Keratinocyte (primary cell): ENCODE results near the genes RP9 and ELMO1.

DNA sequence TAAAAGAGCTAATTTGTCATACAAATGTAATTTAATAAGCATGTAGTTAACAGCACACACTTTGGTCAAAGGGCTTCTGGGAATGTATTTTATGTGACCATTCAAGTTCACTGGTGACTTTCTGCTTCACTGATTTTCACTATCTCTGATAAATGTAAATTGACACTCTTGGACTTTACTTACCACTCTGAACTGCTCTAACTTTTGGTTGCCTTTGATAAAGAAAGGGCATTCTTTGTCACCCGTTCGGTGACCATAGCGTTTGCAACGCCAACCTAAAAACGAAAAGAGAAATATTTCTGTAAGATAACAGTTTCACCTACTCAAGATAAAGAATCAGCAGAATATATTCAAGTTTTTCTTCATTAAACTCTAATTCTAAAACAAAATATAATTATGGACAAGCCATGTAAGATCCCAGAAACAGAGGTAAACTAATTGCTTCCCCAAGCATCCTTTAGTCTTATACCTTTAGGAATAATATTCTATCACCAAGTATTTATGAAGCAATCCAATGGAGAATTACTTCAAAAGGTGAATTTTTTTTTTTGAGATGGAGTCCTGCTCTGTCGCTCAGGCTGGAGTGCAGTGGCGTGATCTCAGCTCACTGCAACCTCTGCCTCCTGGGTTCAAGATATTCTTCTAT lies 12.0 kb downstream of the RP9 start:
CAGE:
- cytosol, long polyA minus RNA: no peak
- cytosol, long polyA plus RNA: no peak
- long polyA plus RNA: no peak
- nucleus, long polyA minus RNA: start-site peak on the minus strand centred at position 238 of the sequence, 54 bp wide, 9 reads
- nucleus, long polyA plus RNA: no peak

CAGE:
- cytosol, long polyA minus RNA: no peak
- cytosol, long polyA plus RNA: no peak
- long polyA plus RNA: start-site peak on the minus strand at chr7:33109367-33109410, 26 and 167 reads in 2 replicates
- nucleus, long polyA minus RNA: start-site peak on the minus strand at chr7:33109403-33109407, 6 reads
- nucleus, long polyA plus RNA: no peak
These were observed at the start of gene RP9 for GRCh38 chr7:33108687-33109964. TSS of gene RP9 (minus strand) at chr7:33109404.

CAGE:
- cytosol, long polyA minus RNA: no peak
- cytosol, long polyA plus RNA: no peak
- long polyA plus RNA: no peak
- nucleus, long polyA minus RNA: no peak
- nucleus, long polyA plus RNA: no peak
These were observed 5.4 kb upstream of the RP9 start for GRCh38 chr7:33114523-33114997.

DNA sequence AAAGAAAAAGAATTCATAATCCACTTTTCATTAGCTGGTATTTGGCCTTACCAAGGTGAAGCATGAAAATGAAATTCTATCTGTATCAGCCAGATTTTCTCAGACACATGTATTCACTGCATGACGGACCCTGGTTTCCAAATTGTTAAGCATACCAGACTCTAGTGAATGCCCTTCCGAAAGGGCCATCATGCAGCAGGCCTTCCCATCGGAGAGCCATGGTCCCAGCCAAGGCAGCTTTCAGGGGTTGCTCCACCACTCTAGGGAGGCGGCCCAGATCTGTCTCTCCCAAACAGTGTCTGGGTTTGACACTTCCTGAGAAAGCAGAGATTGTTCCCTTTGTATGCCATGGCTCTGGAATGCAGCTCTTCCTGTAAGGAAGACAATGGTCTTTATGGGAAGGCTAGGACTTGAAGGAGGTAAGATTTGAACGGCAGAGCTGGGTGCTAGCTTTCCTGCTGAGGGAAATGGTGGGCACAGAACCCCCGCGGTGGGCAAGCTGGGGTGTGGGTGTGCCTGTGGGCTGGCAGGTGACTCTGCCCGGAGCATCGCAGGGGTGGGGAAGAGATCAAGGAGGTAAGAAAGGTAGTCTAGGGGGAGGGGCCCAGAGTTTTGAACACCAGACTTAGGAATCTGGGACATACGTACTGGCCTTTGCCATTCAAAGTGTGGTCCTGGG lies 178.7 kb upstream of the BMPER start:
CAGE:
- cytosol, long polyA minus RNA: no peak
- cytosol, long polyA plus RNA: no peak
- long polyA plus RNA: no peak
- nucleus, long polyA minus RNA: no peak
- nucleus, long polyA plus RNA: no peak

DNA sequence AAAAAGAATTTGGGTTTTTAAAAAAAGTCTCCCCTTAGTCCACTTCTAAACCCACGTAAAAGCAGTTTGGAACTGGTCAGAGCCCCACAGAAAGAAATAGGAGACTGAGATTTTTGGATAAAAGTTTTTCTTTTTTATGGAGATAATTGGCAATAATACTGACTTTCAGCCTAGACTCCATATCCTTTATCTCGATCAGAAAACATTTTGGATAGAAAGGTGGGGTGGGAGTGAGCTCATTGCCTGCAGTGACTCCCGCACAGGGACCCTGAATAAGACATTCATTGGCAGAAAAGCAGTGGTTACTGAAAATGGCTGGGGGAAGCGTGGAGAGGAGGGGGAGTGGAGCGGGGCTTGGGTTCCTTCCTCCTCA lies 90.5 kb upstream of the BMPER start:
CAGE:
- cytosol, long polyA minus RNA: no peak
- cytosol, long polyA plus RNA: no peak
- long polyA plus RNA: no peak
- nucleus, long polyA minus RNA: no peak
- nucleus, long polyA plus RNA: no peak

CAGE:
- cytosol, long polyA minus RNA: no peak
- cytosol, long polyA plus RNA: no peak
- long polyA plus RNA: no peak
- nucleus, long polyA minus RNA: no peak
- nucleus, long polyA plus RNA: no peak
These were observed 121.0 kb upstream of the TBX20 start for GRCh38 chr7:35374992-35375238.

DNA sequence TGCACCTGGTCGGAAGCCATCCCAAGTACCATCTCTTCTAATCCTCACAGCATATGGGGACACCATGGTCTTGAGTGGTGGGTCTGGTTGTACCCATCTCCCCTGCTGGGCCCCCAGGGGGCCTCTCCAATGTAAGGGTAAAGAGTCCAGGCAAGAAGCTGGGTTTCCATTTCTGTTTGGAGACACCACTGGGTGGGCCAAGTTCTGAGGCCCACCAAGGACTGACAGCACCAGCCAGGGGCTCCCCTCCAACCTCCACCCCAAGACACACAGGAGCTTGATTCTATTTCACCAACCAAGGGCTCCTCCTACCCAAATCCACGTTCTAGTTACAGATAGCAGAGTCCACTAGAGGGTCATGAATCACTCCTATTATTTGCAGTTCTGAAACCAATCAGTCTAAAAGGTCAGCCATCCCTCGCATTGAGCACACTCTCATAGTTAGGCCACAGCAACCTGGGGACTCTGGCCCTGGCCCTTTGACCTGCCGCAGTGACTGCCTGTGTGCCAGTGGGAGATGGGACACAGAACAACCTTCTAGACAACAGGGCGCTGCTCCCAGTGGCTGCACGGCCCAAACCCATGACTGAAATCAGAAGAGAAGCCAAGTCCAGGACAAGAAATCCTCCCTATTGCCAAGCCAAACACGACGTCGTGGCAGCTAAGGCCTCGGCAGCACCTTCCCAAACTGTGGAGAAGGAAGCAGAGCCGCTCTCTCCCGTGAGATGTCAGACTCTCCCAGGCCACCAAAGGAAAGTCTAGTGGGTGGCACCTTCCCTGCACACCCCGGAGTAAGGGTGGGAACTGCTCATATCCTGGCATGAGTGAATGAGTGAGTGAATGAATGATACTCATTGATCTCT lies 158.6 kb downstream of the HERPUD2 start:
CAGE:
- cytosol, long polyA minus RNA: no peak
- cytosol, long polyA plus RNA: no peak
- long polyA plus RNA: no peak
- nucleus, long polyA minus RNA: no peak
- nucleus, long polyA plus RNA: no peak

GRCh38 chr7:35799700-35800774 lies 820 bp upstream of the SEPTIN7 start:
CAGE:
- cytosol, long polyA minus RNA: no peak
- cytosol, long polyA plus RNA: no peak
- long polyA plus RNA: no peak
- nucleus, long polyA minus RNA: no peak
- nucleus, long polyA plus RNA: no peak

DNA sequence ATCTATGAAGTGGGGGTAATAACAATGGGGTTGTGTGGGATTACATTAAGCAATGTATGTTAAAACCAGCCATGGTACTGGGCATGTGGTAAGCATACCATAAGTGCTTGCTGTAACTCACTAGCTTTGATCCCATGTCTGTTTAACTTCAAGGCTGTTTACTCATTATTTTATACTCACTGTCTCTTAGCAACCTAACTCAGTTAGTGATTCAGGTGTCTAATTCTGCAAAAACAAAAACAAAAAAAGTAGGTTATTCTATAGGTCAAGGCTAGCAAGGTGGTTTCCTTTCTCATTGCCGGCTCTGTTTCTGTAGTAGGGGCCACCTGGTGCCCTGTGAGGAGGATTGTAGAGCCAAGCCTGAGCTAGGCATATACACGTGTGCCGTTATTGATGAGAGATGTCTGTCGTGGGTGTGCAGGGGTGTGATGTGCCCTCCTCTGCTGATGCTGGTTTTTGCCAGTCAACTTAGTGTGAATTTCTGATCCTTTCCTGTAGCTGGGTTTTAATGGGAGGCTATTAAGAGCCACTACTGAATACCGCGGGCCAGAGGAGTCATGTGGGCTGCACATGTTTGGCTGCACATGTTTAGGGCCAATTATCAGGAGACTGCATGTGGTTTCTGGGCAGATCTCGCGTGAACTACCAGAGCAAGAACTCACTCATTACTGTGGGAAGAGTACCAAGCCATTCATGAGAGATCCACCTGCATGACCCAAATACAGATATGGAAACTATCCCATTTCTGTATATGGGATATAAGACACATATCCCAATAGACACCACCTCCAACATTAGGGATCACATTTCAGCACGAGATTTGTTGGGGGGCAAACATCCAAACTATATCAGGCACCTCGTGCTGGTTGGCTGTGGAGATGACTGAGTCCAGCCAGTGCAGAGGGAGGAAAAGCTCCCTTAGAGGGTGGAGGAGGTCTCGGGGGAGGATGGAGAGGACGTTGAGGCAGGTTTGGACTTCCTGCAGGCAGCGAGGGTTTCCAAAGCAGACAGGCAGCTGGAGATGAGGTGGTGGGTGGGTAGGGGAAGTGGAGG lies 56.3 kb downstream of the EEPD1 start:
CAGE:
- cytosol, long polyA minus RNA: no peak
- cytosol, long polyA plus RNA: no peak
- long polyA plus RNA: no peak
- nucleus, long polyA minus RNA: no peak
- nucleus, long polyA plus RNA: no peak

DNA sequence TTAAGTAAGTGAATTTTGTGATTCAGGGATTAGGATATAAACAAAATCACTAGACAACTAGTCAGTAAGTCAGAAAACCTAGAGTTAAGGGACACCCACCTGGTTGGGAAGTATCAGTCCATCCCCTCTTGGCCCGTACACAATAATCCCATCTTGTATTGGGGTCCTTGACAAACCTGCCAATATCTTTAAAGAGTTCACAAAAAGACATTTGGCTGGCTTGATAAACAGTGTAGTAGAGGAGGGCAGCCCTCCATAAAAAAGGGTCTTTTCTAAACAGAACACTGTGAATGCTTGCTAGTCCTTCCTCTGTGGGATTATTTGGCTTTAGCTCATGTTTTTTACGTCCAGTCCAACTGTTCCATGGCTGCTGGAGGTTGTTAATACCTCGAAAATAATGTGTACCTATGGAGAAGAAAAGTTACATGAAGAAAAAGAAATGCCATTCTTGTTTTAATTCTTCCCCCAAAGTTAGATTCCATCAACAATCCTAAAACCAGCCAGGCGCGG lies 33.2 kb downstream of the MATCAP2 start:
CAGE:
- cytosol, long polyA minus RNA: no peak
- cytosol, long polyA plus RNA: no peak
- long polyA plus RNA: no peak
- nucleus, long polyA minus RNA: no peak
- nucleus, long polyA plus RNA: no peak

DNA sequence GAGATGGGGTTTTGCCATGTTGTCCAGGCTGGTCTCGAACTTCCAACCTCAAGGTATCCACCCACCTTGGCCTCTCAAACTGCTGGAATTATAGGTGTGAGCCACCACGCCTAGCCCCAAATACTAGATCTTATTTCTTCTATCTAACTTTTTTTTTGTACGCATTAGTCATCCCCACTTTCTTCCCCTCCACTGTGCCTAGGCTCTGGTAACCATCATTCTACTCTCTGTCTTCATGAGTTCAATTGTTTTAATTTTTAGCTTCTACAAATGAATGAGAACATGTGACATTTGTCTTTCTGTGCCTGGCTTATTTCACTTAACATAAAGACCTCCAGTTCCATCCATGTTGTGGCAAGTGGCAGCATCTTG lies 105.2 kb downstream of the ANLN start:
CAGE:
- cytosol, long polyA minus RNA: no peak
- cytosol, long polyA plus RNA: no peak
- long polyA plus RNA: no peak
- nucleus, long polyA minus RNA: no peak
- nucleus, long polyA plus RNA: no peak

DNA sequence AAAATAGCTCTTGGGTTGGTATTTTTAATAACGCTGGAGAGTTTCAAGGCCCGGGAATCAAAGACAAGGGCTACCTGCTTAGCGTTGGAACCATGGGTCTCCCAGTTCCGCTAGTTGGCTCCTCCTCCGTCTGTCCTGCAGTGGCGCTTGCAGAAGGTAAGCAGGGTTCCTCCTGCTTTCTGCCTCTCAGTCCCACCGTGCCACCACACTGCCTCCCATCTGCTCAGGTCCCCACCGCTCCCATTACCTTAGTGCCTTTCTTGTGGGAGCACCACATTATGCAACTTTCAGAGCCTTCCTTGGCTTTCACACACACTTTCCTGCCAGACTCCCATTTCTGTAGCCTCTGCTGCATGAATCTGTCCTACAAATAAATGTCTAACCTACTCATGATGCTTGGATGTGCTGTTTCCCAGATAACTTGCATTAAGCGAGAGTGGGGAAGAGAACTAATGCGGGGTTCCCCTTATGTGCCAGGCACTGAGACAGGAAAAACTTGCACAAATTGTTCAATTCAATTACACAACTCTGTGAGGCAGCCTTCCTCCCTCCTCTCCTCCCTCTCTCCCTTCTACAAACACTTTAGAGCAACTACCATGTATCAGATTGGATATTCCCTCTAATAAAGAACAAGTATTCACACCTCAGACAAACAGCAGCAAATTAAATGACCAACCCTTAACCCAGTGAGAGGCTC lies 124.5 kb downstream of the AOAH start:
CAGE:
- cytosol, long polyA minus RNA: no peak
- cytosol, long polyA plus RNA: no peak
- long polyA plus RNA: no peak
- nucleus, long polyA minus RNA: no peak
- nucleus, long polyA plus RNA: no peak

GRCh38 chr7:36686485-36686886 lies 37.8 kb downstream of the AOAH start:
CAGE:
- cytosol, long polyA minus RNA: no peak
- cytosol, long polyA plus RNA: no peak
- long polyA plus RNA: no peak
- nucleus, long polyA minus RNA: start-site peak on the plus strand at chr7:36686714-36686725, 5 reads
- nucleus, long polyA plus RNA: no peak

DNA sequence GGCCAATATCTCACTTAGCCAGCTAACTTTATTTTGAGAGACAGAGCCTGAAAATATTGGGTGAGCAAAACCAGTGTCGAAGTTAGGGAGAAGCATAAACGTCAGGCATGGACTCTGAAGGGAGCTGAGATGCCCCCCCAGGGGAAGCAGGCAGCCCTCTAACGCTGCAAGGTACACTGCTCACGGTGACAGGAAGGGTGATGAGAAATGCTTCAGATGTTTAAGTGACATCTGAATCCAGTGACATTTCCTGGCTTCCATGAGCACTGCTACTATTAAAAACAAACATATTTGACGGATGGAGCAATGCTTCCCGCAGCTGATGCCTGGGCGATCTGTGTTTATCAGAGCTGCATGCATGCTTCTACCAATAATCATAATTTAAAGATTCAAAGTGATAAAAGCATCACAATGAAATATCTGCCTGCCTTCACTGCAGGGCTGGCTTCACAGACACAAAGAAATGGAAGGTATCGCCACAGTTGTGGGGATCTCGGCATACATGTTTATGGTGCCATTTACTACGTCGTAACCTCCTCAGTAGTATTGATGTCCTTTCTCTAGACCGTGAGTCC lies 66.0 kb upstream of the AOAH start:
CAGE:
- cytosol, long polyA minus RNA: no peak
- cytosol, long polyA plus RNA: no peak
- long polyA plus RNA: no peak
- nucleus, long polyA minus RNA: no peak
- nucleus, long polyA plus RNA: no peak

DNA sequence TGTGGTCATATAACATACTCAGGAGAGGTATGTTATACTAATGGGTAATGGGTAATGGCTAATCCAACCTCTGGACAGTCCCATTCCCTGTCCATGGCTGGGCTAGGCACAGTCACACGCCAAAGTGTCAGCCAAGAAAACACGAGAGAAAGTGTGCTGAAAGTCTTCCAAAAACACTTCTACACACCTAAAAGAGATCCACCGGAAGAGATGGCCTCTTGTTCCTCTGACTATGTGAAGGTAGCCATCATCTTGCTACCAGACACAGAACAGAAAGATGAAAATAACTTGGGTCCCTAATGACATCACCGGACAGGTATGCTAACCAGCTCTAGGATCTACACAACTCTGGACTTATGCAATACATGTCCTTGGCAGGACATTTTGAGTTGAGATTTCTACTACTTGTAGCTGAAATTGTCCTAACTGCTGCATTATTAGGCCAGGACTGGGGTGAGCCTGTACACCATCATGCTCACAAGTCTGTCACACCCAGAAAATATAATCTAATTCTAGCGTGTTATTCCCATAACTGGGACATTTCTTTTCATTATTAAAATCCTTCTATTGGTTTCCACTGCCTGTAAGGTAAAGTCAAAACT lies 358.7 kb downstream of the ELMO1 start:
CAGE:
- cytosol, long polyA minus RNA: no peak
- cytosol, long polyA plus RNA: no peak
- long polyA plus RNA: no peak
- nucleus, long polyA minus RNA: no peak
- nucleus, long polyA plus RNA: no peak

DNA sequence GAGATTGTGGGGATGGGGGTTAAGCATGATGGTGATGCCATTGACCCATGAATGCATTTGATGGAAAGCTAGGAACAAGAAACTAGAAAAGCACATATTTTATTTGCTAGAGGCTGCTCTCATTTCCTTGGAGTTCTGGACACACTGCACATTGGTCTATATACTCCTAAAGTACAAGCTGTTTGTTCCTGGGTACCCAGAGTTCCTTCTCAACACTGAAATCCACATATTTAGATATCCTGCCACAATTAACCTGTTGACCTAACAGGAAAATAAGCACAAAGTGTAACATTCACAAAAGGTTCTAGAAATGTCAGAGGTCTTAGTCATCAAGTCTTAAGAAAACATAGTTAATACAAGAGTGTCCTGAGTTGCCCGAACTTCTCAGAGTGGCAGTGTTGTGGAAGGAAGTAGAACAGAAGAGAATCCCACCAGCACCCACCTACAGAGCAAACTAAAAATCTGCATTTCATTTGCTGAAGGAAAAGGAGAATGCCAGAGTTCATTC lies 115.6 kb downstream of the ELMO1 start:
CAGE:
- cytosol, long polyA minus RNA: no peak
- cytosol, long polyA plus RNA: no peak
- long polyA plus RNA: no peak
- nucleus, long polyA minus RNA: no peak
- nucleus, long polyA plus RNA: no peak

CAGE:
- cytosol, long polyA minus RNA: no peak
- cytosol, long polyA plus RNA: no peak
- long polyA plus RNA: no peak
- nucleus, long polyA minus RNA: no peak
- nucleus, long polyA plus RNA: no peak
These were observed 105.9 kb downstream of the ELMO1 start for GRCh38 chr7:37342478-37343530.

GRCh38 chr7:37391932-37392153 lies 56.8 kb downstream of the ELMO1 start:
CAGE:
- cytosol, long polyA minus RNA: no peak
- cytosol, long polyA plus RNA: no peak
- long polyA plus RNA: no peak
- nucleus, long polyA minus RNA: no peak
- nucleus, long polyA plus RNA: no peak

GRCh38 chr7:37408254-37408703 lies 40.4 kb downstream of the ELMO1 start:
CAGE:
- cytosol, long polyA minus RNA: no peak
- cytosol, long polyA plus RNA: no peak
- long polyA plus RNA: no peak
- nucleus, long polyA minus RNA: no peak
- nucleus, long polyA plus RNA: no peak

DNA sequence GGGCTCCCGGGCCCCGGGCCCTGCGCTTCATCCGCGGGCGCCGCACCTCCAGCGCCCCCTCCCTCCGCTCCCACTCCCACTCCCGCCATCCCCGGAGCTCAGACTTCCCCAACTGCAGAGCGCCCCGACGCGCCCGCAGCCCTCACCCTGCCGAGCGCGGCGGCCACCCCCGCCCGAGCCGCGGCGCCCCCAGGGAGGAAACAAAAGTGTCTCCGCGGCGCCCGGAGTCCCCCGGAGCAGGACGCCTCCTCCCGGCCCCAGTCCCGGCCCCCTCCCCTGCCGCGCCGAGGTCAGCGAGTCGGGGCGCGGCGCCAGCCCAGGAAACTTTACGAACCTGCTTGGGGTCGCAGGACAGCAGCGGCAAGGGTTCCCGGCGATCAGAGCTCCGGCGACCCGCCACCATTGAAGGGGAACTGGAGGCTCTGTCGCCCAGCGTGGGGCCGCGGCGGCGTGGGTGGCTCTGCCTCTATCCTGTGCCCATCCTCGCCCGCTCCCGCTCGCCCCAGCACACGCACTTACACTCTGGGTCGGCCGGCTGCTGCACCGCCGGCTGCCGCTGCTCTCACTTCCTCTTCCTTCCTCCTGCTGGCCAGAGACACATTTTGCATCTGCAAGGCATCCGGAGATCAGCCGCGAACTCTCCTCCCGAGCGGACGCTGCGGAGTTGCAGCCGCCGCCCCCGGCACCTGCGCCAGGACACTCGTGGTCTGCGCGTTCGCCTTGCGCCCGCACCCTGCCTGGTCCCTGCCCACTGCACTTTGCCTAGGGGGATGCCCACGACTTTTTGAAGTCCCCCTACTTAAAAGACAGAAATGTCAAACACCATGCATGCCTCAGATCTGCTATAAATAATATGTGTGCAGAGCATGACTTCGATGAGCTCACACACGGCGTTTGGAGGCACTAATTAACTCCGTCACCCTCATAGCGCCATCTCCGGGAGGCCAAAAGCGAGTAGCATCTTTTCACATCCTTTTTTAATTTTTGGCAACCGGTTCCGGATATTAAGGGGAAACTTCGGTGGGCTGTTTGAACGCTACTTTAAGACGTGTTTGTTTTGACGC lies at the start of gene ELMO1:
ELMO1 (minus strand) TSS at position 524 of the 1,064 bp plus-strand sequence.
CAGE:
- cytosol, long polyA minus RNA: no peak
- cytosol, long polyA plus RNA: no peak
- long polyA plus RNA: no peak
- nucleus, long polyA minus RNA: no peak
- nucleus, long polyA plus RNA: no peak